Subcutaneous preadipocyte (primary cell): ENCODE measurements around the gene IWS1.

DNA sequence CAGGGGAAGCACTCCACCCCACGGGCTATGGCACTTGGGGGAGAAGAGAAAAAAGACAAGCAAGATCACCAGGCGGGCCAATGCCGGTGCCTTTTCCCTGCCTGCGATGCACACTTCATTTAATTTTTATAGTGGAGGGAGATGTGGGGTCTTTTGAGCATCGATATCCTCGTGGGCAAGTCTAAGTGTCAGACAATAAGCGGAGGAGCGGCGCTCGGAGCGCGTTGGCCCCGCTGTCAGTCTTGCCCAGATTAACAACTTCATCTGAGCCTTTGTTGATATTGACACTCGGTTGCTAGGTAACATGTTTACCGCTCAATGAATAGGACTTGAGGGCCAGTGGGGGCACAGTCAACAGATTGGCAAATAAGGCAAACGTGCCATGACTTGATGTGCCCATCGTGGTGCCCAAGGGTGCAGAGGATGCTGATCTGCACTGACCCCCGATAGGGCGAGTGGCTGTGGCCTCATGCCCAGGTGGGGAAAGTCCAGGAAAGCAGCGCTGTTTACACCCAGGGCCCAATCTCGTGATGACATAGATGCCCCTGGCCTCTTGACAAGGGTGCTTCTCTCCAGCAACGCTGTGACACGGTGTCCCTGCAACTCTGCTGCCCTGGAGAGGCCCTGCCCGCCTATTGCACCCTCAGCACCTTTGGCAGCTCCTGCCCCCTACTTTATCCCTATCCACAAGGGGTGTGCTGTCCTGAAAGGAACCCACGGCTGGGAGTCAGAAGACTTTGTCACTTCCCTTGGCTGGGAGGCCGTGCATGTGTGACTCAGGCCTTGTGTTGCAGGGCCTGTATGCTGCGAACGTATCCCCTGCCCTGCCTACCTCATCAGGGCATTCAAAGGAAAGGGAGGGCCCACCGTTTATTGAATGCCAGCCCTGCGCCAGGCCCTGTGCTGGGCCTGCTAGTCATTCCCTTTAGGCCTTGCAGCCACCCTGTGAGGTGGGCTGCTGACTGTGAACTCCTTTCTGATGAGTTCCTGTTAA is 157.9 kb downstream of the INHBB start:
- CAGE, long polyA plus RNA = no peak

GRCh38 chr2:120654279-120655049 is 81.2 kb upstream of the GLI2 start:
- CAGE, long polyA plus RNA = no peak

DNA sequence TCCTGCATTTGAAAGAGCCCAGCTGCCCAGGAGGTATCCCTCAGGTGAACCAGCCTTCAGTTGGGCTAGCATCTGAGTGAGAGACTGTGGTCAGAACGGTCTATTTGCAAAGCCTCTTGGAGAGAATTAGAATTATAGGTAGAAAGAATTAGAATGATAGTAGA is 2.8 kb downstream of the GLI2 start:
- CAGE, long polyA plus RNA = no peak

DNA sequence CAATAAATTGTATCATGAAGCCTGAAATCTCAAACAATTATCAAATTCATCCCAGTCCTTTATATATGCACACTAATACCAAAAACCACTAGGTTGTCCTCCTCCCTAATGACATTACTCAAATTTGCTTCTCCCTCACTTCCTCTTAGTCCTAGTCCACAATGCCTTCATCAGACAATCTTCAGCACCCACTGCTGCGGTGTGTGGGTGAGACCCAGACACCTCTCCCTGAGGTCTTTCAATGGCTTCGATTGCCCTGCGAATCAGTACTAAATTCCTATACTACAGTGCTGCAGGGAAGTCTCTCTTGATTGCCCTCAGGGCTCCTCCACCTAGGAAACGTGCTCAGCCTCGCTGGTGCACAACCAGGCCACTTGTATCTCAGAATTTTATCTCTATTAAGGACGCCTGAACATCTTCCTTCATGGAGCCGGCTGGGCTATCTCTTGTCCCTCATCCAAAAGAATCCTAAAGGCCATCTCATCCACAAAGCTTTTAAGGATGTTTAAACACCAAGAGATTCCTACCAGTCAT is 57.9 kb downstream of the CLASP1 start:
- CAGE, long polyA plus RNA = no peak

- CAGE, long polyA plus RNA = no peak
These were observed 581.8 kb downstream of the CNTNAP5 start for GRCh38 chr2:124607006-124607233.

DNA sequence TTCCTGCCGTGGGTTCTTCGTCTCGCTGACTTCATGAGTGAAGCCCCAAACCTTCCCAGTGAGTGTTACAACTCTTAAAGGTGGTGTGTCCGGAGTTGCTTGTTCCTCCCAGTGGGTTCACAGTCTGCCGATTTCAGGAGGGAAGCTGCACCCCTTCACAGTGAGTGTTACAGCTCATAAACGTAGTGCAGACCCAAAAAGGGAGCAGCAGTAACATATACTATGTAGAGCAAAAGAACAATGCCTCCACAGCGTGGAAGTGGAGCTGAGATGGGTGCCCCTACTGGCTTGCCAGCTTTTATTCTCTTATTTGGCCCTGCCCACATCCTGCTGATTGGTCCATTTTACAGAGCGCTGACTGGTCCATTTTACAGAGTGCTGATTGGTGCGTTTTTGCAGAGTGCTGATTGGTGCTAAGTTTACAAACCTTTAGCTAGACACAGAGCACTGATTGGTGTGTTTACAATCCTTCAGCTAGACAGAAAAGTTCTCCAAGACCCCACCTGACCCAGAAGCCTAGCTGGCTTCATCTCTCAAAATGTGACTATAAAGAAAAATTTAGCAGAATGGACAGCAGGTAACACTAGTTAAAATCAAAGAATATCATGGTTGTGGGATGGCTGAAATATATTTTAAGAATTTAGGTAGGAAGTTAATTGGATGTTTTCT is 991.0 kb upstream of the GYPC start:
- CAGE, long polyA plus RNA = no peak

- CAGE, long polyA plus RNA = no peak
These were observed 860 bp upstream of the GYPC start for GRCh38 chr2:126655045-126655550.

- CAGE, long polyA plus RNA = no peak
These were observed 9.8 kb downstream of the GYPC start for GRCh38 chr2:126665808-126666200.

DNA sequence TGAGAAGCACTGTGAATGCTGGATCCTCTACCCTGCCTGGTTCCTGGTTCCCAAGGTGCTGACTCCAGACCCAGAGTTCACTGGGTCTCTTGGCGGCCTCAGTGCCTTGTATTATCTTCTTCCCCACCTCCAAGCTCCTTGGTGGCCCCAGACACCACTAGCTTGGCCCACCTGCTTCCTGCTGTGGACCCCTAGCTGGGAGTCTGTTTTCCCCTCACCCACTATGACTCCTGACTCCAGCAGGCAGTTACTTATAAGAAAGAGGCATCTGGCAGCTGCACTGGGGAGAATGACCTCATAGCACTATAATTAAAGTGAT is 32.5 kb downstream of the GYPC start:
- CAGE, long polyA plus RNA = no peak

DNA sequence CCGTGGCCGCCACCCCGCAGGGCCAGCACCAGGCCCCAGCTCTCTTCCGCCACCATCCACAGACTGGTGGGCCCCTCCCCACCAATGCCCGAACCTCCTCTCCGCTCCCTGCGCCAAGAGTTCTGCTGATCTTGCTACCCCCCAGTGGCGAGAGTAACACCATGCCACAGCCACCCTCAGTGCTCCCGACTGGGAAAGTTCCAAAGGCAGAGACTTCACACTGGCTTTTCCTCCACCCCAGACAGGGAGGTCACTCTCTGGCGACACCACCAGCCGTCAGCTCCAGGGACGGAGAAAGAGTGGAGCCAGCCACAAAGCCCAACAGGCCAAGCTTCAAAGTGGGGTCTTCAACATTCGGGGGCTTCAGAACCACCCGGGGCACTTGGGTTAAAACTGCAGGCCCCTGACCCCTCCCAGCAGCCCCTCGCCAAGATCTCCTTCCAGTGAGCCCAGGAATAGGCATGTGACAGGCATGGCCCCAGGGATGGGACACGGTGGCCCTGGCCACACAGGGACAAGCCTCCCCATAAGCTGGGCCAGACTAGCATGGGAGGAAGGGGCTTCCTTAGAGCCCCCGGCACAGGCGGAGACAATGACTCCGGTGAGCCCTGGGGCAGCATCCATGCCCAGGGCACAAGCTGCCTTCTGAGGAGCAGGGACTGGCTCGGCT is 52.5 kb downstream of the BIN1 start:
- CAGE, long polyA plus RNA = no peak

DNA sequence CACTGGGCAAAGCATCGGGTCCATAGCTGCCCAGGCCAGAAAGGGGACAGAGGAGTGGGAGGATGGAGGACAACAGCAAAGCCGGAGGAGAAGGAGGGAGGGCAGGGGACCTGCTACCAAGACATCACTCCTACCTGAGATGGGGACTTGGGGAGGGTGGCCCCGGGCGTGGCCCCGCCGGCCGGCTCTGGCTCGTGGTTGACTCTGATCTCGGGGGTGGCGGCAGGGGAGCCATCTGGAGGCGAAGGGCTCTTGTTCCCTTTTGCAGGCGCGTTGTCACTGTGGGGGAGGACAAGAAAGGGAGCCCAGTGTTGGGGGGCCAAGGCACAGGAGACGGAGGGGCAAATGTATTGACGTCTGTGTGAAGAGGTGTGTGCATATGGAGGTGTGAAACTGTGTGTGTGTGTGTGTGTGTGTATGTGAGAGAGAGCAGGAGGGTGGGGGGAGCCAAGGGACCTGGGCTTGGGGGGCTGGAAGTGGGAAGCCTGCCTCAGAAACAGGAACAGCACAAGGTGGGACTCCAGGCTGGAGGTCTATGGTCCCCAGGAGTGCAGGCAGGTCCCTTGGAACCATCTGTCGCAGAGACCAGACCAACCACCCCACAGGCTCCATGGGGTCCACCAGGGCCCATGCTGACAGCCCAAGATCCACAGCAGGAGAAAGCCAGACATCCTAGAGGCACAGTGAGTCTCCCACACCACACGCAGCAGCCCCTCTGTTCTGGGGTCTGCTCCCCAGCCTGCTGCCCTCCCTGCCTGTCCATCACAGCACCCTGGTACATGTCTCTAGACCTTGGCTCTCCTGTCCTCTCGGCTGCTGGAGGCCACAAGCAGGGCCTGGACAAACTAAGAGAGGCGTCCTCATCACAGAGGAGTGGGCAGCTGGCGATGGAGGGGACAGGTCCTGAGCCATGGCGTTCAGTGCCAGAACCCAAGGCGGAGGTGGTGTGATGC is 47.8 kb downstream of the BIN1 start:
- CAGE, long polyA plus RNA = no peak

GRCh38 chr2:127078563-127079194 is 28.3 kb downstream of the BIN1 start:
- CAGE, long polyA plus RNA = no peak

- CAGE, long polyA plus RNA = no peak
These were observed 19.7 kb downstream of the BIN1 start for GRCh38 chr2:127086862-127087969.

DNA sequence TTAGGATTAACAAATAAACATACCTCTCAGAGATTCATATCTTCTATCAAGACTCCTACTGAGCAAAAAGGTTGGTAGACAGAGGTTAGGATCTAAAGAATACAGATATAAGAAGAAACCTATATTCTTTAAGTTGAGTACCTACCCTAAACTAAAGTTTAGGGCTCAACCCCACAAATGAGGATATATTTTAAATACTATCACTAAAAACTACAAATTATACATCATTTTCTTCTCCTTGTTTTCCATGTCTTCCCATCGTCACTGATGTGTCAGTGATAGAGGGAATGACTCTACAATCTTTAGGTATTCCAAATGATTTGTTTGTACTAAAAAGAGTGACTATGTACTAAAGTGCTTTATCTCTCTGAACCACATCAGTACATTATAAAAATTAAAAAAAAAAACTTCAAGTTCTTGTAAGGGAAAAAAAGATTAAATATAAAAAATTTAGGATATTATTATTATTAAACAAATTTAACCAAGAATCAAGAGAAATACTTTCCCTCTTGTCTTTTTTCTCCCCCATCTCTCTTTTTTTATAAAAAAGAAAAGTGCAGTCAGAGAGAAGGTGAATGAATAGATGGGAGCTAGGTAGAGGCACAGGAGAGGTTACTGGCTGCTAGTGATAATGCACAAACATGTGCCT is 13.1 kb upstream of the ERCC3 start:
- CAGE, long polyA plus RNA = no peak

GRCh38 chr2:127416488-127416964 is 1.7 kb upstream of the PROC start:
- CAGE, long polyA plus RNA = no peak

GRCh38 chr2:127418570-127419116 is 416 bp downstream of the PROC start:
- CAGE, long polyA plus RNA = no peak

DNA sequence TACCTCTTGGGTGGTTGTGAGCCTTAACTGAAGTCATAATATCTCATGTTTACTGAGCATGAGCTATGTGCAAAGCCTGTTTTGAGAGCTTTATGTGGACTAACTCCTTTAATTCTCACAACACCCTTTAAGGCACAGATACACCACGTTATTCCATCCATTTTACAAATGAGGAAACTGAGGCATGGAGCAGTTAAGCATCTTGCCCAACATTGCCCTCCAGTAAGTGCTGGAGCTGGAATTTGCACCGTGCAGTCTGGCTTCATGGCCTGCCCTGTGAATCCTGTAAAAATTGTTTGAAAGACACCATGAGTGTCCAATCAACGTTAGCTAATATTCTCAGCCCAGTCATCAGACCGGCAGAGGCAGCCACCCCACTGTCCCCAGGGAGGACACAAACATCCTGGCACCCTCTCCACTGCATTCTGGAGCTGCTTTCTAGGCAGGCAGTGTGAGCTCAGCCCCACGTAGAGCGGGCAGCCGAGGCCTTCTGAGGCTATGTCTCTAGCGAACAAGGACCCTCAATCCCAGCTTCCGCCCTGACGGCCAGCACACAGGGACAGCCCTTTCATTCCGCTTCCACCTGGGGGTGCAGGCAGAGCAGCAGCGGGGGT is 1.2 kb downstream of the PROC start:
- CAGE, long polyA plus RNA = no peak

- CAGE, long polyA plus RNA = no peak
These were observed 17.7 kb downstream of the IWS1 start for GRCh38 chr2:127508523-127509128.

- CAGE, long polyA plus RNA = no peak
These were observed at the start of gene IWS1 for GRCh38 chr2:127525890-127526712. Gene IWS1, minus strand, starts transcription at chr2:127526489.

GRCh38 chr2:127660726-127661780 is 14.3 kb downstream of the LIMS2 start:
- CAGE, long polyA plus RNA = no peak